ENCODE data around the genes MSTN, NAB1 and STAT1.

GRCh38 chr2:189178537-189179008 lies 988 bp downstream of the COL5A2 start:
- PRO-cap, 4 experiments = peak in 1 of 4 experiments; most common plus-strand start chr2:189178908 (in 1); most common minus-strand start chr2:189178821 (in 1)
- RAMPAGE, long total RNA, 2 experiments = no peak in any of the 2 experiments

GRCh38 chr2:189268076-189268534 lies 88.5 kb upstream of the COL5A2 start:
- PRO-cap, 4 experiments = no peak in any of the 4 experiments
- RAMPAGE, long total RNA, 2 experiments = no peak in any of the 2 experiments

DNA sequence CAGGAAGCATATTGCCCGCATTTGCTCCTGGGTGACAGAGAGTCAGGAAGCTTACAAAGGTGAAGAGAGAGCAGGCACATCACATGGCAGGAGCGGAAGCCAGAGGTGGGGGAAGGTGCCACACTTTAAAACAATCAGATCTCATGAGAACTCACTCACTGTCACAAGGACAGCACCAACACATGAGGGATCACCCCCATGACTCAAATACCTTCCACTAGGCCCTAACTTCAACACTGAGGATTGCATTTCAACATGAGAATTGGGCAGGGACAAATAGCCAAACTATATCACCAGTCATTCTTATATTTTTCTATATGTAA lies 124.9 kb upstream of the COL5A2 start:
- PRO-cap, 4 experiments = no peak in any of the 4 experiments
- RAMPAGE, long total RNA, 2 experiments = no peak in any of the 2 experiments

DNA sequence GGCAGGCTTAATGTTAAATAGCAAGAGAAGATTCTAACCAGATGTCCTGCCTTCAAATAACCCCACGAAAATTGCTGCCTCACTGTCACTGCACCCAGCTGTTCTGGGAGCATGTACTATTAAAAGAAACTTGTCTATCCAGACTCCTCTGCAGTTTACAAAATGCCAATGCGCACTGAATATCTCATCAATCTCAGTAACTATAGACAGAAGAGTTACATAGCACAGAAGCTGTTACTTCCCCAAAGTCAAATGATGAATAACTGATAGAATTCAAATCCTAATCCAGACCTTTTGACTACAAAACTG lies 43.9 kb downstream of the WDR75 start:
- PRO-cap, 4 experiments = no peak in any of the 4 experiments
- RAMPAGE, long total RNA, 2 experiments = no peak in any of the 2 experiments

GRCh38 chr2:189526760-189527751 lies 53.5 kb downstream of the SLC40A1 start:
- PRO-cap, 4 experiments = no peak in any of the 4 experiments
- RAMPAGE, long total RNA, 2 experiments = no peak in any of the 2 experiments

DNA sequence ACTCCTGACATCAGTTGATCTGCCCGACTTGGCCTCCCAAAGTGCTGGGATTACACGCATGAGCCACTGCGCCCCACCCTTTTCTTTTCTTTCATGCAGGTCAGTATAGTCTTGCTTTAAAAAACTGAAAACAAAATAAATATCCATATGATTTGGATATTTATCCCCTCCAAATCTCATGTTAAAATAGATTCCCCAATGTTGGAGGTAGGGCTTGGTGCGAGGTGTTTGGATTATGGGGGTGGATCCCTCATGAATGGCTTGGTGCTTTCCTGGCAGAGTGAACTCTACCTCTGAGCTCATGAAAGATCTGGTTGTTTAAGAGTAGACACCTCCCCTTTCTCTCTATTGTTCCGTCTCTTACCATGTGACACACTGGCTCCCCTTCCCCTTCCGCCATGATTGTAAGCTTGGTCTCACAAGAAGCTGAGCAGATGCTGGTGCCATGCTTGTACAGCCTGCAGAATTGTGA lies 1.1 kb downstream of the ANKAR start:
- PRO-cap, 4 experiments = no peak in any of the 4 experiments
- RAMPAGE, long total RNA, 2 experiments = no peak in any of the 2 experiments

DNA sequence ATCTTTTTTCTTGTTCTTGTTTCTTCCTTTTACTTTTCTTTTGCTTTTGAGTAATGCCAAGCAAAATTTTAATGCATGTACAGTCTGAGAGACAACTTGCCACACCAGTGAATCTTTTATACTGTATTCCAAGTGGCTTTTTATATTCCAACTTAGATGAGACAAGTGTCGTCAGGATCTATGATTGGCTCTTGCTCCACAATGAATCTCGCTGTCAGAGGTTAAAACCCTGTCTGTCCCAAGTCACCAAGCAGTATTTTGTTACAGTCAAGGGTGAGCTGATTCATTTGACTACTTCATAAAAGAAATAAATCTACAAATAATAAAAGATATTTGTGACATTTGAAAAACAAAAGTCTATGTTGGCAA lies at the start of gene MSTN:
MSTN (minus strand) TSS at position 115 of the 369 bp plus-strand sequence.
- PRO-cap, 4 experiments = no peak in any of the 4 experiments
- RAMPAGE, long total RNA, 2 experiments = no peak in any of the 2 experiments

GRCh38 chr2:190181880-190182616 lies 1.4 kb downstream of the C2orf88 start:
- PRO-cap, 4 experiments = no peak in any of the 4 experiments
- RAMPAGE, long total RNA, 2 experiments = no peak in any of the 2 experiments

DNA sequence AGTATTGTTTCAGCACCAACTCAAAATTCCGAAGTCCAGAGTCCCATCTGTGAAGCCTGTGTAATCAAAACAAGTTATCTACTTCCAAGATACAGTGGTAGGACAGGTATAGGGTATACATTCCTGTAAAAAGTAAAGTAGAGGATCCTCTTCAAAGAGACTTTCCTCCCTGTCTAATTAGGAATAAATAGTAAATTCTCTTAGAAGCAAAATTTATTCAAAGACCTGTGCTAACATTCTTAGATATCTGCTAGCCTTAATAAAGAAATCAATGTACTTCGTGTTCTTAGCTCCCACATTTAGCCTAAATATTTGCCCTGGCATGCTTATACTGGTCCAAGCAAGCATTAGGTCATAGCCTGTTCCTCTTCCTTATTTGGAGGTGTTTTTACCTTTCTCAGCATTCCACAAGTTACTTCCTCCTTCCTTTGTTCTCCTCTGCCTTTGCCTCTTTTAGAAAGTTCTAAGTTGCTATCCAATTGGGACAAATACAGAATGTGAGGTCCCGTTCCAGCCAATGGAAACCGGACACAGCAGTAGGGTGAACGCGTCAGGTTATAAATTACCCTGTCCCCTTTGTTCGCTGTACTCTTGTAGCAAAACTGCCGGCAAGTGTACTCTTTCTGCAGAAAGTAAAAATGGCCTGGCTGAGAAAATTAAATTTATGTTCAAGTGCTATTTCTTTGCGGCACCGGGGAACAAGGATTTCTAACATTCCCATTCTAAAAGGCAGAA lies 40.0 kb downstream of the HIBCH start:
- PRO-cap, 4 experiments = no peak in any of the 4 experiments
- RAMPAGE, long total RNA, 2 experiments = no peak in any of the 2 experiments

GRCh38 chr2:190344204-190344707 lies 867 bp downstream of the INPP1 start:
- PRO-cap, 4 experiments = peak in 4 of 4 experiments; most common plus-strand start chr2:190344349 (in 1); most common minus-strand start chr2:190344415 (in 2)
- RAMPAGE, long total RNA, 2 experiments = no peak in any of the 2 experiments

DNA sequence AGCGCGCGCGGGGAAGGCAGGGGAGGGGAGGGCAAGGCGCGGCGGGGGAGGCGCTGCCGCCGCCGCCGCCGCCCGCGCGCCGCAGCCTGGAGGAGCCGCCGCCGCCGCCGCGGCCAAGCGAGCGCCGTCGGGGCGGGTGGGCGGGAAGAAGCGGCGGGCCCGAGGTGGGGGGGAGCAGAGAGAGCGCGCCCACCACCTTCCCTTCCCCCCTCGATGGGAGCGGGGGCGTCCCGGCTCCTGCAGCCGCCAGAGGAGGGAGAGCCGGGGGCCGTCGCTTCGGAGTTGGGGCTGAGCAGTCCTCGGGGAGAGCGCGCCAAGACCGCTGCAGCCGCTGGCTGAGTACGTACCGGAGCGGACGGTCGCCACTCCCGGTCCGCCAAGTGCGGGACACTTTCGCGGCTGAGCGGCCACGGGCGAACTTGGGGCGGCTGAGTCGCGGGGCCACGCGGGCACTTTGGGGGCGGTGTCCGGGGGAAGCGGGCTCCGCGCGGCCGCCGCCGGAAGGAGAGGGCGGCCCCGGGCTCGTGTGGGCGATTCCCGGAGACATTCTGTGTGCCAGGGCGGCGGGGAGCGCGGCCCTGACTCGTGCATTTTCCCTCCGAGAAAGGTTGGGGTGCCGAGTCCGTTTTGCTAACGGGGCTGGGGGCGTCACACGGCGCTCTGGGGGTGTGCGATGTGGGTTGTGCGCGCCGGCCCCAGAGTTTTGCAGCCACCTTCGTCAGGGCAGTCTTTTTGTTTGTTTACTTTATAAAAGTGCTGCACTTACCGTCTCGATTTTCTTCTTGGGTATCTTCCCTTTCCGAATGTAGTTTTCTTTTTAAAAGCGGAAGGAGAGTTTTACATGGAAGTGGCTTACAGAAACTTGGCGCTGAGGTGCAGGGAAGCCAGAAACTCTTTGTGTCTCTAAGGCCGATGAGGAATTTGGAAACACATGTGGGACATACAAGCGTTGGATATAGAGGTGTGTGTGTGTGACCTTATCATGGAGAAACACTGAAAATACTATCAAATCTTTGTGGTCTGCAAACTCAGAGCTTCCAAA lies at the start of gene NAB1:
NAB1 (plus strand) TSS at position 62 of the 1,042 bp plus-strand sequence.
- PRO-cap, 4 experiments = peak in 4 of 4 experiments; most common plus-strand start position 28 of the sequence (in 3); most common minus-strand start position 456 of the sequence (in 4)
- RAMPAGE, long total RNA, 2 experiments = no peak in any of the 2 experiments

GRCh38 chr2:190791487-190792119 lies 89.0 kb upstream of the GLS start:
- PRO-cap, 4 experiments = no peak in any of the 4 experiments
- RAMPAGE, long total RNA, 2 experiments = no peak in any of the 2 experiments

DNA sequence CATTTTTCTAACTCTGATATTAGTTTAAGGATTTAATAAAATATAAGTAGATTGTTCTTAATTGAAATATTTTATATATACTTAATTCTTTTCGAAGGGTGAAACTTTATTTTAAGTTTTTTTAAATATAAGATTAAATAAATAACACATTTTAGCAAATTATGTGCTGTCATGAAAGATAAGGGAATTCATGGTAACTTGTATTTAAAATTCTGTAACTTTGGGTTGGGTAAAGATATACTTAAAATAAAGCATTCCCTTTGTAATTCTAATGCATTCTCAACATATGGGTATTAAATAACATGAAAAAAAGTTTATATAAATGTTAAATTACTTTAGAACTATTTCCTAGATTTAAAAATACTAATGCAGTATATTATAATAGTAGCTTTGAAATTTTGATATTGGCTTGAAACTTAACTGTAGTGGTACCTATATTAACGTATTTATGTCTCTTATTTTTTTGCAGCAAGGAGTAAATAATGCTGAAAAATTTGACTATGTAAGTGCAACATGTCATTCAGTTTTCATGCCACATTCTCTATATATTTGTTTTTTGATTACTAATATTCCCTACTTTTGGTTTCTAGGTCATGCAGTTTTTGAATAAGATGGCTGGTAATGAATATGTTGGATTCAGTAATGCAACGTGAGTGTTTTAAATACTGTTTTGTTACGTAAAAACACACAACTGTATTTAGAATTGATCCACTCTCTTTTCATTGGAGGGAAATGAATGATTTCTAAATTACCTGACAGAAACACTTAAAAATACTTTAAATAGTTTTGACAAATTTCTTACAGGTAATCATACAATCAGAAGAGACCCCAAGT lies 40.2 kb downstream of the GLS start:
- PRO-cap, 4 experiments = no peak in any of the 4 experiments
- RAMPAGE, long total RNA, 2 experiments = no peak in any of the 2 experiments

DNA sequence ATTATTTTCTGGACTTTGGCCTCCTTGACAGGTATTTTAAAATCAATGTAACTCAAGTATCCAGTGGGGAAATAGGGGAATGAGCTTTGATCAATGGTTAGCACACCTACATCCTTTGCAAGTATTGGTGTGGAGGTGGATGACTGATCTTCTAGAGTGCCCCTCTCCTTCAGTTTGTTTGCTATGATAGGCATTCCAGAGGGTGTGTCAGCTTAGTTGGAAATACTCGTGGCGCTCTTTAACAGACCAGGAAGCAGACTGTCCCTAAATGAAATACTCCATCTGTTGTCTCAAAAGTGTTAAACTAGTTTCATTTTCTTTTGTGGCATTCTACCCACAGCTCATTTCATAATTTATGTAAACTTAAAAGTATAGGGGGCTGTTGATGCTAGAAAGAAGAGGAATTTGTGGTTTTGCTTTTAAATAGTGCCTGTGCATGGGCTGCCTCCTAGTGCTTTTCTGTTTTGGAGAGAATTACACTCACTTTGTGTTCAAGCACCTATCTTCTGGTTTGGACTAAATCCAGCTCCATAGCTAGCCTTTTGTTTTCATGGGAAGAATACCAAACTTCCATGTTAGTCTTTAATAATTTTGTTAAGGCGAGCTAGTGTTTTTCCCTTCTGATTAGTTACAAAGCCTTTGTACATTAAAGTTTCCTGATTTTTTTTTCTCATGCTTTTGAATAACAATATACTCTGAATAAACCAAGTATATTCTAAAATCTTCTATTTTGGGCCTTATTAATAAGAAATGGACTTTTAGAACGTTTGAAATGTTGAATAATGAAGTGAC lies 66.1 kb downstream of the STAT1 start:
- PRO-cap, 4 experiments = no peak in any of the 4 experiments
- RAMPAGE, long total RNA, 2 experiments = no peak in any of the 2 experiments

DNA sequence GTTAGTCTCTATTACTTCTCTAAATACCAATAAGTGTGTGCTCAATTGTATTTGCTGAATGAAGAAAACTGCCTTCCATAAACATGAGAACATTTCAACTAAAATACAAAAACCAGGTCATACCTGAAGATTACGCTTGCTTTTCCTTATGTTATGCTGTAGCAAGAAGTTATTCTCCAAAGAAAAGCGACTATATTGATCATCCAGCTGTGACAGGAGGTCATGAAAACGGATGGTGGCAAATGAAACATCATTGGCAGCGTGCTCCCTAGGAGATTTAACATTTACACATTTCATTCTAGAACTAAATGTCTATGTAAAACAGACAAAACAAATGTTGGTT lies 5.2 kb downstream of the STAT1 start:
- PRO-cap, 4 experiments = no peak in any of the 4 experiments
- RAMPAGE, long total RNA, 2 experiments = no peak in any of the 2 experiments

DNA sequence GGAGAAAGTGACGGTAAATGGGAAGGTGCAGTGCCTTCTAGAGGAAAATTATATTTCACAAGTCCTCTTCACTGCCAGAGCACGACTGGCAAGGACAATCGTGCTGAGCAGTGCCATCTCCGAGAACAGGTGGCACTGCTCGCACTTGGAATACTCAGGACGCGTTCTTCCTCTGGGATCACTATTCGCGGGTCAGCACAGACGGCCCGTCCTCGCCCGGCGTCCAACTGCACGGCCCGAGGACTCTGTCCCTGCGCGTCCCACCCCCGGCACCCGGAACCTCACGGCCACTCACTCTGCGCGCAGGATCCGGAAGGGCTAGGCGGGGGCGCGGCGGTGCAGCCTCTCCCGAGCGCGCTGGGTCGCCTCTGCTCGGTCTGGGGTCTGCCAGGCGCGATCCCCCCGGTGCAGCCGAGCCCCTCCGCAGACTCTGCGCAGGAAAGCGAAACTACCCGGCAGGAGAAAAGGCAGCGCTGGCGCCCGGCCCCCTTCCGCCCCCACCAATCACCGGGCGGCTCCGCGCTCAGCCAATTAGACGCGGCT lies at the start of gene STAT1:
STAT1 (minus strand) TSS at position 449 of the 543 bp plus-strand sequence.
- PRO-cap, 4 experiments = peak in 4 of 4 experiments; most common plus-strand start position 184 of the sequence (in 4); most common minus-strand start position 247 of the sequence (in 2)
- RAMPAGE, long total RNA, 2 experiments = start-site peak on the minus strand in 2 of 2 experiments, centred at positions 445 to 460 of the sequence, 1,183 to 1,965 reads per replicate

GRCh38 chr2:191150073-191150830 lies 542 bp downstream of the STAT4 start:
- PRO-cap, 4 experiments = peak in 1 of 4 experiments; most common plus-strand start chr2:191150377 (in 1); most common minus-strand start chr2:191150301 (in 1)
- RAMPAGE, long total RNA, 2 experiments = no peak in any of the 2 experiments

DNA sequence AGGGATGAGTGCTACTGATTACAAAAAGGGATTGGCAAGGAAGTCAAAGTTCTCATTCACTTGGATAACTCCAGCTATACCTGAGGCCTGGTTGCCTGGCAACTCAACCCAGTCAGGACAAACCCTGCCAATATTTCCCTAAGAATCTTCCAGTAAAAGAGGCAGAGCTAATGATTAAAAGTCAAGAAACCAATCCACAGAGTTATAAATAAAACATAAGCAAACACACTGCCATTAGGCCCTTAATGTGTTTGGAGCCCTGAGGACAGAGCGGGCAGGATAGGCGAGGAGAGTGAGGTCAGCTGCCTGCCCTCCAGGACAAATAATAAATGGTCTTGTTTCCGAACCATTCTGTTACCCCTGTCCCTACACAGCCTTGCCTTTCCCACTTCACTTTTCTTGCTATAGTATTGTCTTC lies 215.5 kb upstream of the NABP1 start:
- PRO-cap, 4 experiments = peak in 1 of 4 experiments; most common plus-strand start position 245 of the sequence (in 1)
- RAMPAGE, long total RNA, 2 experiments = no peak in any of the 2 experiments

- PRO-cap, 4 experiments = no peak in any of the 4 experiments
- RAMPAGE, long total RNA, 2 experiments = no peak in any of the 2 experiments
Observed at GRCh38 chr2:191675745-191676860, 1.8 kb upstream of the NABP1 start.

DNA sequence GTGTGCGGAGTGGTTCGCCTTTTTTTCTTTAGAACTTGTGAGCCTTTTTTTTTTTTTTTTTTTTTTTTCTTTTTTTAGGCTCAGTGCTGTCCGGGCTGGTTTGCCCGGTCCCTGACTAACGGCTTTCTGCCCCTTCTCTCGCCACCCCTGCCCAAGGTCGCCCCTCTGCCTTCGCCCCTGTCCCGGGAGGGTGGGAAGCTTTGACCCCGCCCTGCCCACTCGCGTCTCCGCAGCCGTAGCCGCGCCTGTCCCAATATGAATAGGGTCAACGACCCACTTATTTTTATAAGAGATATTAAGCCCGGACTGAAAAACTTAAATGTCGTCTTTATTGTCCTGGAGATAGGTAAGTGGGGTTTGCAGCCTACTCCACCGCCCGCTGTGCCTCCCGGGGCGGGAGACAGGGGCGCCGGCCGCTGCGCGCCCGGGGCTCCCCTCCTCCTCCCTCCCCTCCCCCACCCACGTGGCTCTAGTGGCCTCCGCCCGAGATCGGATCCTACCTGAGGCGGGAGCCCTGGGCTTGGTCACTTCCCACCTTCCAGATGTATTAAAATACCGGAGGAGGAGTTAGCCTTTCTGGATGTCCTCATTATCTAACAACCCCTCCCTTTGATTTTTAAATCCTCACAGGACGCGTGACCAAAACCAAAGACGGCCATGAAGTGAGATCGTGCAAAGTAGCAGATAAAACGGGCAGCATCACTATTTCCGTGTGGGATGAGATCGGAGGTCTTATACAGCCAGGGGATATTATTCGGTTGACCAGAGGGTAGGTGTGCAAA lies 615 bp downstream of the NABP1 start:
- PRO-cap, 4 experiments = peak in 4 of 4 experiments; most common plus-strand start position 648 of the sequence (in 2); most common minus-strand start position 549 of the sequence (in 3)
- RAMPAGE, long total RNA, 2 experiments = no peak in any of the 2 experiments

All from right lobe of liver (tissue), 4 donors.